Progenitor cell of endocrine pancreas (in vitro differentiated cells): ENCODE measurements around the genes NALF1 and IRS2.

DNA sequence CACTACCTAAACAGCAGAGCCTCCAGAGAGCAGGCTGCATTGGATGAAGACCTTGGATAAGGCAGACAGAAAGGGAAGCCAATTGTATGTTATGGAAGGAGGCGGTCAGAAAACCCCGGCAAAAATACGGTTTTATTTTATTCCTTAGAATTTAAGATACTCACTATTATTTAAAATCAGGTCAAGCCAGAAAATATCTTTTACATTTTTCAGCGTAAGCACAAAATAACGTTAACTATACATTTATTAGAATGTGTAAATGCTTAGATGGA lies 641.2 kb downstream of the NALF1 start:
- PRO-cap: no peak

DNA sequence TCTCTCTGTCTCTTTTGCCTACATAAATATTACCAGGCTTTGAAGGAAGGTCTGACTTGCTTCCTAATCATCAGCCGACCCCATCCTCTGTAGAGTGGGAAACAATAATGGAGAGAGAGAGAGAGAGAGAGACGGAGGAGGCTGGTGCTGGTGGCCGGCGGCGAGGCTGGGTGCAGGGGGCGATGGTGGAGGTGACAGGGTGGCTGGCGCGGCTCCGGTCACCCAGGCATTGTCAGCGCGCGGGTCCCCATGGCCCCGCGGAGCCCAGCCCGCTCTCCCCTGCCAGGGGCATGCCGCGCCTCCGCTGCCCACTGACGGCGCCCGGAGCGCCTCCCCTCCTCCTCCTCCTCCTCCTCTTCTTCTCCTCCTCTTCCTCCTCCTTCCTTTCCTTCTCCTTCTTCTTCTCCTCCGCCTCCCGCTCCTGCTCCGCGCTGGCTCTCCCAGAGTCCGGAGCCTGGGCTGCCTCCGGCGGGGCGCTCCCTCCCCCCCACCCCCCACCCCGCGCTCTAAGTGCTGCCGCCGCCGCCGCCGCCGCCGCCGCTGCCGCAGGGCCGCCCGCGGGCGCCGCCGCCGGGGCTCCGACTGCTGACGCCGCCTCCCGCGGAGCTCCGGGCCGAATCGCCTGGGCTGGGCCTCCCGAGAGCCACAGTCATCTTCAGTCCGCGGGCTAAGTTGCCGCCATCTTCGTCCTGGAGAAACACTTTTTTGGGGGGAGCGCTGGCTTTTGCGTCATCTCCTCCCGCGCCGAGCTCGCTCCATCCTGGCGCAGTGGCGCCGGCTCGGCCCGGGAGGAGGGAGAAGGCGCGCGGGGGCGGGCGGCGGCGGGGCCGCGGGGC lies at the start of gene NALF1:
NALF1 (minus strand) TSS at position 707 of the 836 bp plus-strand sequence.
- PRO-cap: unidirectional peak, plus-strand start at position 229 of the sequence; bidirectional peak, plus-strand start at position 758 of the sequence, minus-strand start at position 707 of the sequence

DNA sequence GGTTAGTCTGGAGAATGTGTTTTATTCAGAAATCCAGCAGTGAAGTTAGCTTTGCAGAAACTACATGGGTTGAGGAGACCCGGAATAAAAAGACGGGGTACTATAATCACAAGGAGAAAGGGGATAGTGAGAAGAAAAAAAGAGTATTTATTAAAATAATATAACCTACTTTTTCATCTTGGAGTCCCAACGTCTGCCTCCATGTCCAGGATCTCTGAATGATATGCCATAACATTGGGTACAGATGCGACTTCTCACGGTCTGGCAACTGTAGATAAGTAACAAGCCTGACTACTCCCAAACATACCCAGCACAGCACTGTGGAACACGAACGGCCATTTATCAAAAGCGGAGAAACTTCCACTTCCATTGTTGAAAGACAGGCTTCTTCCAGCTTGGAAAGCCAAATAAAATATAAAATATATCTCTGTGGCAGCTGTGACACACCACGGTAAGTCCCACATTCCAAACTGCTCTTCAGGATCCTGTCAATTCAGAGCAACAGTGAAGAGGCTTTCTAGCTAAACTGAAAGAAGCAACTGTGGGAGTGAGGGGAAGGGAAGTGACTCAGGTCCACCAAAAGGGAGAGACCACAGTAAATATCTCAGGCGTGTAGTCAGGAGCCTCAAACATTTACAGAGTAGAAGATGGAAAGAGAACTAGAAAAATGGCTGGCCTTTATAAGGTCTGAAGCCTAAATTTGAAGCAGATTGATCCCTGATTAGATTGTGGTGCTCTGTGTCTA lies 16.3 kb upstream of the NALF1 start:
- PRO-cap: no peak

DNA sequence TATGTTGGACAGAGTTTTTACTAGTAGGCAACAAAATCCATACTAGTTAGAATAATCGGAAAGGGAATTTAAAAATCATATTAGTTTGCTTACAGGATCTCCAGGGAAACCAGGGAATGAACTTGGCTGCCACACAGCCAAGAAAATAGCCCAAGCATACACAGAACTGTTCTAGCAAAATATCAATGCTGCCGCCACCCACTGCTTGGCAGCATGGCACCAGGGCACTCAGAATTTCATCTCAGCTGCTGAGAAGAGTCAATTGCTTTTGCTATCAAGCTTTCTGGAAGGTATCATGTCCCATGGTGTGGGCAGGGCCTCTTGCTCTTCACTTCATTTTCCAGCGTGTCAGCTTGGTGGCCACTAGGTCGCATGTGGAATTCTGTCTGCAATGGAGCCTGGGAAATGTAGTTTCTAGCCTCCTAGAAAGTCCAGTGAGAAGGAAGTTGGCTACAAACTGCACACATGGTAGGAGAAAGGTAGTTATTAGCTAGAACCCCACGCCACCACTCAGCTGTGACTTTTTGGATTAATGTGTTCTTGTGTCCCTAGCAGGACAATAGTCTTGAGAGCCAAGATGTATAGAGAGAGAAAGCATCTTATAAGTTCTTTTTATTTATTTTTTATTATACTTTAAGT lies 105.2 kb downstream of the MYO16 start:
- PRO-cap: no peak

DNA sequence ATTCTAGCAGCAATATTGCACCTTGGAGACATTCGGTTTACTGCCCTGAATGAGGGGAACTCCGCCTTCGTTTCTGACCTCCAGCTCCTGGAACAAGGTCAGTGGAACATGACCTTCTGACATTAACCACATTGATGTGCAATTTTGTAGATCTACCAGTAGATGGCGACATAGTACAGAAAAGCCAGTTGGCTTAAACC lies 332.0 kb downstream of the MYO16 start:
- PRO-cap: no peak

GRCh38 chr13:109267316-109267771 lies 519.0 kb downstream of the IRS2 start:
- PRO-cap: no peak

- PRO-cap: no peak
Measured at GRCh38 chr13:109271460-109271854, 514.9 kb downstream of the IRS2 start.

DNA sequence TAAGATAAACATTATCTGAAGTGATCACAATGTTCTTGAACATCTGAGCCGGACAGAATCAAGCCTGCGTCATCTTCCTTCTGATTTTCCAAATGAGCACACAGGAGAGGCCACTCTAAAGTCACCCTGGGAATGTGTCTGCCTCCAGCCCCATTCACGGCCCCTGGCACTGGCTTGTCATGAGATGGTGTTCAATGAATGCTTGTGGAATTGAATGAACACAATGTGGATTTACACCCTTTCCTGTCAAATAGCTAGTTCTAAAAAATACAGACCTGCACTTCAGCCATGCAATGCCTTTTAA lies 511.9 kb downstream of the IRS2 start:
- PRO-cap: no peak

- PRO-cap: no peak
Measured at GRCh38 chr13:109576181-109576554, 210.2 kb downstream of the IRS2 start.

DNA sequence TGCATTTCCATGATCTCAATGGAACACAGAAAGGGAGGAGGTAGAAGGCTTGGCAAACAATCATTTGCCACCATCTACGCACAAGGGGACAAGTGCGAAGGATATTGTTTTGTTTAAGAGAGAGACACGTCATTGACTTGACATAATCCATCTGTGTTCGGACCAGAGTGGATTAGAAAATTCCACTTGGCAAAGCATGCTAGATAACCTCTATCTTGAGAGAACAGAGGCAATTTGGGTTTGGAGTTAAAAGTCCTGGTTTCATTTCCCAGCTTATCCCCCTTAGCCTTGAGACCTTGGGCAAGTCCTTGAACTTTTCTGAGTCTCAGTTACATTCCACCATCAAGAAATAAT lies 209.9 kb downstream of the IRS2 start:
- PRO-cap: no peak

DNA sequence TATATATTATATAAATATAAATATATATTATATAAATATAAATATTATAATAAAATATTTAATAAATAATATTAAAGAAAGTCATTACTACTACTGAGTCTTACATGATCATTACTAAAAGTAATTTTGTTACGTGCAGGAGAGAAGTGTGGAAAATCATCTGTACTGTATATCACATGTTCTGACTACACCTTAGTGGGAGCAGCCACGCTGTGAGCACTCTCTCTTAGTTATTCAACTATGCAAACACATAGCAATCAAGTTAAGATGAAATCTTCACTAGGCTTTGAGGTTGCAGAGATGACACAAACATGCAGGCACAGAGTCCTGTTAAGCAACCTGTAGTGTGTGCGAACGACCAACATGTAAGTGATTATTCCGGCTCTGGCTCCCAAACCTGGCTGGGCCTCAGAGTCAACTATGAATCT lies 91.6 kb downstream of the IRS2 start:
- PRO-cap: no peak

GRCh38 chr13:109764881-109765482 lies 21.4 kb downstream of the IRS2 start:
- PRO-cap: no peak

- PRO-cap: bidirectional peak, plus-strand start at chr13:109787084, minus-strand start at chr13:109786576
Measured at GRCh38 chr13:109786420-109786718, at the start of gene IRS2. Gene IRS2 (minus strand): TSS chr13:109786583.

DNA sequence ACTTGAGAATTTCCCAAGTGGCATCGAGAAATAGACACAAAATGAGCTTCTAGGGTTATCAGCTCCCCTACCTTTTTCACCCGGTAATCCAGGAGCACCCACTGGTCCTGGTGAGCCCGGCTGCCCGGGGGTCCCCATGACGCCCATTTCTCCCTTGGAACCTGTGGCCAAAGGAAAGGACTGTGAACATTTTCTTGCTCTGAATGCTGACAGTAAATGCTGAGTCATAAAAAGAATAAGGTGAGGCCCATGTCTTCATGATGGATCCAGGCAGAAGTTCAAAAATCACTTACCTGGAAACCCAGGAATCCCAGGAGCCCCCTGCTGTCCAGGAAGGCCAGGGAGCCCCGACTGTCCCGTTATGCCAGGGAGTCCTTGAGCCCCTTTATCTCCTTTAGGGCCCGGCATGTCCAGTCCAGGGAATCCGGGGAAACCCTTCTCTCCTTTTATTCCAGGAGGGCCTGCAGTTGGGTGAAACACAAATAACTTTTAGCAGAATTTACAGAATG lies 129.1 kb downstream of the COL4A1 start:
- PRO-cap: no peak

- PRO-cap: no peak
Measured at GRCh38 chr13:110181200-110181584, 125.8 kb downstream of the COL4A1 start.

GRCh38 chr13:110282439-110282976 lies 24.4 kb downstream of the COL4A1 start:
- PRO-cap: no peak

DNA sequence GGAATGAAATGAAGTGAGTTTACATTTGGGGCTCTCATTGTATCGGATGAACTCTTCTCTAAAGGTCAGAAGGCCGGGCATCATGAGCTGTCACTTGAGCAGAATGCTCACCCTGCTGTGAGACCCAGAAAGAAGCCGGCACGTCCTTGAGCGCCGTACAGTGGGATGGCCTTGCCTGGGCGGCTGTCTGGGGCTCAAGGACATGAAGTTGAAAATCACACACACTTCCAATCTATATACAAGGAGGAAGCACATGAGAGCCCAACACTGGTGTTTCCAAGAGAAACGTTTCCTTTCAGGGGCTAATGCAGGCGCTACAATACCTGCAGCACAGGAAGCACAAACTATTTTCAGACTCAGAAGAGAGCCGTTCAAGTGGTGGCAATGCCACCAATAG lies 19.5 kb downstream of the COL4A1 start:
- PRO-cap: no peak

GRCh38 chr13:110301281-110302360 lies 5.3 kb downstream of the COL4A1 start:
- PRO-cap: no peak

GRCh38 chr13:110310936-110311555 lies 4.0 kb downstream of the COL4A2 start:
- PRO-cap: no peak

- PRO-cap: no peak
Measured at GRCh38 chr13:110361014-110362209, 54.3 kb downstream of the COL4A2 start.